LHCN-M2 (cell line): ENCODE data around the gene RNF185.

- RAMPAGE, long total RNA: no peak
Measured at GRCh38 chr22:31106256-31106658, 1.1 kb downstream of the SELENOM start.

GRCh38 chr22:31127180-31127726, 4.5 kb downstream of the INPP5J start:
- RAMPAGE, long total RNA: no peak

GRCh38 chr22:31148564-31148931, 8.2 kb upstream of the PLA2G3 start:
- RAMPAGE, long total RNA: no peak

DNA sequence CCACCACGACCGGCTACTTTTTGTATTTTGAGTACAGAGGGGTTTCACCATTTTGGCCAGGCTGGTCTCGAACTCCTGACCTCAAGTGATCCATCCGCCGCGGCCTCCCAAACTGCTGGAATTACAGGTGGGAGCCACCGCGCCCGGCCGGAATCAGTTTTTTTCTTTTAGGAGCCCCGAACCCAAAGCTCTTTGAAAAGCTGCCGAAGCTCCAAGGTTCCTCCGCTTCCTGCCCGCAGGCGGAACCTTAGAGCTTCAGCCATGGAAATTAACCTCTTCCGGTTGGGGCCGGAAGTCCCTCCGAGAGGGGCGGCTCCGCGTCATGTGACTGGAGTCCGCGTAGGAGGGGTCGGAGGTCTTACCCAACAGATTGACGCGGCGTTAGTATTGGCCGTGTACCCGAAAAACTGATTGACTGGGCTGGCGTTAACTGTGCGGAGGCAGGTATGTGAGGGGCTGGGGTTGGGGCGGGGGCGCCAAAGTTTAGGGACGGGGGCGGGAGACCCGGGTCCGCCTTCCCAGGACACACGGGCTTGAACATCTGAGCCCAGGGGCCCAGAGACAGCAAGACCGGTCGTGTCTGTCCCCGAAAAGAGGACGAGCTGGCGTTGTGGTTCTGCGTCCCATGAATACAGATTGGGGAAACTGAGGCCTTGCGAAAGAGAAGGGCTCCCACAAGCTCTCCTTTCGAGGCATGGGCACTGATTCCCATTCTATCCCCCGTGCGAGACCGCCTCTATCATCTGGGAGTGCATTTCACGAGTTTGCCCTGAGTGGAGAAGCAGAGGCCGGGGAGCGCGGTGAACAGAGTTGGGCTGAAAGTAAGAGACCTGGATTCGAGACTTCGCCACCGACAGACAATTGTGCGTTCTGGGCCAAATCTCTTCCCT, at the start of gene RNF185:
TSS of gene RNF185 (plus strand) at position 323 of the 890 bp plus-strand sequence.
- RAMPAGE, long total RNA: no peak

GRCh38 chr22:31192412-31193028, 19.6 kb upstream of the LIMK2 start:
- RAMPAGE, long total RNA: no peak

GRCh38 chr22:31260355-31261070, 31.8 kb downstream of the PIK3IP1 start:
- RAMPAGE, long total RNA: no peak

GRCh38 chr22:31284891-31285629, 7.2 kb downstream of the PIK3IP1 start:
- RAMPAGE, long total RNA: no peak

- RAMPAGE, long total RNA: no peak
Measured at GRCh38 chr22:31288205-31288897, 3.9 kb downstream of the PIK3IP1 start.

DNA sequence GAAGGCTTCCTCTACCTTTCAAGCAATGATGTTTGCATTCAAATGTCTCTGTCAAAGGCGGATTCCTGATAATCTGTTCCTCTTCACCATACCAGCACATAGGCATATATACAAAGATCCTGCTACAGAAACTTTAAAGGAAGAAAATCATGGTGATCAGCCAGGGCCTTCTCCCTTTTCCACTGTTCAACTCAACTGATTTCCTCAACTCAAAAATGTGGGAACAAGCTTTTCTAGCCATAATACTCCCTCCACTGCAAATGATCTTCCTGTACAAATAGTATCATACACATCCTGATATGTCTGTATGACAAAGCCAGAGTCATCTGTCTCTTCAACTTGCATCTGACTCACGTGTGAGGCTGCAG, 13.4 kb downstream of the PATZ1 start:
- RAMPAGE, long total RNA: no peak

DNA sequence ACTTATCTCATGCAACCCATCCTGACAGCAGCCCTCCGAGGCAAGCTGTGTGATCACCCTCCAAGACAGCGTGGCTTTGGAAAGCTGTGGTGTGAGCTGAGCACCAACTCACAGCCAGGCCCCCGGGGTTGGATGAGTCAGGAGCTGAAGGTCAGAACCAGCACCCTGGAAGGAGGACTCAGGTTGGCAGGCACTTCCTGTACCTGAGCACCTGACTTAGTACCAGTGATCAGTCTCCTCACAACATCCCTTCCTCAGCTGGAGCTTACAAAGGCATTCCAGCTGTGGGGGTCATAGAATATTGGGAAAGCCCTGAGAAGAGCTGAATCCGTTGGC, 8.9 kb downstream of the PATZ1 start:
- RAMPAGE, long total RNA: no peak

DNA sequence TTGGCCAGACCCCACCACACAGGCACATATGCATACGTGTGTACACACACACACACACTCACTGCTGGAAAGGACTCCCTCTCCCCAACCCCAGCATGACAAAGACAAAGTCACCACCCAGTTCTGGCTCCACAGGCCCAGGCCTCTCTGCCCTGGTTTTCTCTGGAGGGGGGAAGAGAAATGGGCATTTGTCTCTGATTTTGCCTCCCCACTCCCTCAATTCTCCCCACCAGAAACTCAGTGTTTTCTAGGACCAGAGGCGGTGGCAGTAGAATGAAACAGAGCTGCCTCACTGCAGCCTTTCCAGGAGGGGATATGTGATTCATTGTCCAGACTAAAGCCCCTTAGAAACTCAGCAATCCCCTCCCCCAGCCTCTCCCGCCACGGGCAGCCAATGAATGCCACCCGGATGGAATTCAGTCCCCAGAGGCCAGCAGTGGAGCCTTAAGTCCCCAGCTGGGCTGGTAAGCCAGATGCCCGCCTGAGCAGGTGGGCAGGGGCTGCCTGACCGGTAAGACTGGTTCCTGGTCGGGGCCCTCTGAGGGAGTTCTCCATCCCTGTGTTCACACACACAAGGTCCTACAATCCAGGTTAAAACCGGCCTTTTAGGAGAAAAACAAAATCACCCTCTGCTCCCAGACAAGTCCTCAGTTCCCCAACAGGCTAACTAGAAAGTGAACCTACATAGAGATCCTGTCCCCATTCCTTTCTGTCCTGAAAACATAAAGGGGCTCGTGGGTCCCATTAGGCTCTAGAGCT, 3.0 kb downstream of the PATZ1 start:
- RAMPAGE, long total RNA: no peak

- RAMPAGE, long total RNA: no peak
Measured at GRCh38 chr22:31713602-31714463, 36.1 kb downstream of the PRR14L start.

- RAMPAGE, long total RNA: no peak
Measured at GRCh38 chr22:31917238-31917602, 27.1 kb upstream of the YWHAH start.

DNA sequence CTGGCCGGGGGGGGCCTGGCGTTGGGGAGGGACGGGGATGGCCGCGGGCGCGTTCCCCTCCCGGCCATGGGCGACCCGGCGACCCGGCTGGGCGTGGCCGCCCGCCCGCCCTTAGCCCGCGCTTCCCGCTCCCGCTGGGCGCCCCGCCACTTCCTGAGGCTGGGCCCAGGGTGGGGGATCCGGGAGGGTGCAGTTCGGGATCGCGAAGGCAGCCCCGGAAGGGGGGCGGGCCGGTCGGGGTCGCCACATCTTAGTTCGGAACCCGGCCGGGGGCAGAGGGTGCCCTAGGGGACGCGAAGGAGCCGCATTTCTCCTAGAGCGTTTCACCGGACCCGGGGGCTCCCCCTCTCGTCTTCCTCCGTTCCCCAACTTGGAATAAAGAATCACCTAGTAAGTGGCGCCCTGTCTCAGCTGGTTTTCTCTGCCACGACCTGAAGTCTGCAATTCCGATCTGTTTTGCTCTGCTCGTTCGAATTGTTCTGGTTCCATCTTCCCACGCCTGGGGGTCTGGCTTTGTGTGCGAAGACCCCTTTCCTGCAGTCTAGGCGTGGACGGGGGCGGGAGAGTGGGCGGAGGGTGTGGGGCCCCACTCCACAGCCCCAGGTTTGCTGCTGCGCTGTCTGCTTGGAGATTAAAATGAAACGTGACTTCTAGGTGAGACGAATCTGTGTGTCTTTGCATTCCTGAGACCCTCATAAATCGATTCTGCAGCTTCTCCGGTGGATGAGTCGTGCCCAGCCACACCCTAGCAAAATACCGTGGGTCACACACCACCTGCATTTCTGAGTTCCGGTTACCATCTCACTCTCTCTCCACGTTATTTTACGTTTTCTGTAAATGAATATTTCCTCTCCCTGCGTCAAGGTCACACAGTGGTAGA, 751 bp downstream of the YWHAH start:
- RAMPAGE, long total RNA: no peak

GRCh38 chr22:32204137-32204424, 792 bp downstream of the RFPL2 start:
- RAMPAGE, long total RNA: no peak

GRCh38 chr22:32354857-32355211, 2.8 kb upstream of the RFPL3 start:
- RAMPAGE, long total RNA: no peak

DNA sequence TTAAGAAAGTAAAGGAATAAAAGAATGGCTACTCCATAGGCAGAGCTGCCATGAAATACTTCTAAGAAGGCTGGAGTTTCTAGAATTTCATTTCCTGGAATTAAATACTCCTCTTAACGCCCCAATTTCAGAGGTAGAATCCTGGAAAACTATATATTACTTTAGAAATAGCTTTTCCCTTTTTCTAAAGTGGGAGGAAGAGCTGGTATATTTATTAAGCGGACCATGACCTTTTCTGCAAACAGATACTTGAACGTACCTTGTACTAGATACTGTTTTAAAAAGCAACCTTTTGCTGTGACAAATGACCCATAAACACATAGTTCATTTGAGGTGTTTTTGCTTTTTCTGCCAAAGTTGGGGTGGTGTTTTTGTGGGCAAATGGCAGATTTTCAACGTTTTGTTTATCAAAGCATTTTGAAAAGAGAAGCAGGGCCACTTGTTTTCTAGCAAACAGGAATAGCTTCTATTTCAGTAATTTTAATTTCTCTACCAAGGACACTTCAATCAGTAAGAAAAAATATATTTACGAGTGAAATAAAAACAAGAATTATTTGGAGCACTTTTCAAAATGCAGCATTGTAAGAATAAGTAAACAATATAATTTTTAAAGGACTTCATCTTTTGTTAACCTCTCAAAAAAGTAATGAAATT, 2.2 kb downstream of the FBXO7 start:
- RAMPAGE, long total RNA: no peak

- RAMPAGE, long total RNA: no peak
Measured at GRCh38 chr22:32487059-32487509, 12.5 kb downstream of the FBXO7 start.

GRCh38 chr22:32529908-32530746, 55.5 kb downstream of the FBXO7 start:
- RAMPAGE, long total RNA: no peak

DNA sequence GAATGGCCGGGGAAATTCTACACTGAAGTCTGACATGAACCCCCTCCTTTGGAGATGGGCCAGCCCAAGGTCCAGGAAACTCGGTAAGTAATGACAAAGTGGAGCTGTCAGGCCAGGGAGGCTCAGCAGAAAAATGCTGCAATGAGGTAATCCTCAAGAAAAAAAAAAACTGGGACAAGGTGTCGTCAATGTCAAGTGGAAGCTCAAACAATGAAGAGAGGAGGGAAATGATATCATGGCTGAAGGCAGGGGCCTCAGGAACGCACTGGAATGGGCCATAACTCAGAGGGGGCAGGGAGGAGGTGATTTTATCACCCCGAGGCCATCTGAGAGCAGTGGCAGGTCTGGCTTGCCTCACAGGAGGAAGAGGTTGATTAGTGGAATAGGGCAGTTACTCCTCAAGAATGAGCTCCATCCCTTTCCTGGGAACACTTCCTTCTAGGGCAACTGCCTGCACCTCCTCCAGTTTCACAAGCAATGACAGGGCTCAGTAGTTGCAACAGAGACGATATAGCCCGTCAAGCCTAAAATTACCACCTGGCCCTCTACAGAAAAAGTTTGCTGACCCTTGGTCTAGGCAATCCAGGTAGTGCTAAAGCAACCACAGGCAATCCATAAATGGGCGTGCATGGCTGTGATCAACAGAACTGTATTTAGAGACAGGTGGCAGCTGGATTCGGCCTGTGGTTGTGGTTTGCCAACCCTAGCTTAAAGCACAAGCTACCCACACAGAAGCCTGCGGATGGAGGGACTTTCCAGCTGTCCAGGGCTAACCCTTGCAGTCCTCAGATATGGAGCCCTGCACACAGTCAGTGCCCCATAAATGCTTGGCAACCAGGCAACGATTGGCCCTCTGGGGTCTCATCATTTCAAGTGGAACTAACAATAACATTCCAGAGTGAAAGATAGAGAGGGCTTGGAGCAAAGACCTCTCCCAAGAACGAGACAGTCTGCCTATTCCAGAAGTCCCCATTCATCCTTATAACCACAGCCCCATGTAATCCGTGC, 65.3 kb downstream of the FBXO7 start:
- RAMPAGE, long total RNA: no peak